Epidermal melanocyte (primary cell): ENCODE results near the gene SUV39H2.

DNA sequence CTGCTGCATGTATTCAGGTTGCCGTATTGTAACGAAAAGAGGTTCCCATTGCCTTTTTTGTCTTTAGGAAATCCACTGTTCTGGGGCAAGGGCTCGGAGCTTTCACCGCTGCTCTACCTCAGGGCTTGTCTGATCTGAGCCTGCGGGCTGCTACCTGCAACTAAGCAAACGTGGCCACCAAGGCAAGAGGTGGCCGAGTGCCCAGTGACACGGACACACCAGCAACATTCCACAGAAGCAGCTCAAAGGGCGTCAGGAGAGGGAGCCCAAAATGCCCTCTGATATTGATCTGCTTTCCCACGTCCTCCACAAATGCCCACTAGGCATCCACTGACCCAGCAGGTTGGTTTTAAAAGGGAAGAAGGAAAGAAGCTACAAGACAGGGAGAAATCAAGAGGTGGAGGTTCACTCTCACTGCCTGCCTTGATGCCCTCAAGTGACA is 92.9 kb downstream of the PRPF18 start:
- RRBS: no CpG with 5 or more reads among the region's 10 CpGs

DNA sequence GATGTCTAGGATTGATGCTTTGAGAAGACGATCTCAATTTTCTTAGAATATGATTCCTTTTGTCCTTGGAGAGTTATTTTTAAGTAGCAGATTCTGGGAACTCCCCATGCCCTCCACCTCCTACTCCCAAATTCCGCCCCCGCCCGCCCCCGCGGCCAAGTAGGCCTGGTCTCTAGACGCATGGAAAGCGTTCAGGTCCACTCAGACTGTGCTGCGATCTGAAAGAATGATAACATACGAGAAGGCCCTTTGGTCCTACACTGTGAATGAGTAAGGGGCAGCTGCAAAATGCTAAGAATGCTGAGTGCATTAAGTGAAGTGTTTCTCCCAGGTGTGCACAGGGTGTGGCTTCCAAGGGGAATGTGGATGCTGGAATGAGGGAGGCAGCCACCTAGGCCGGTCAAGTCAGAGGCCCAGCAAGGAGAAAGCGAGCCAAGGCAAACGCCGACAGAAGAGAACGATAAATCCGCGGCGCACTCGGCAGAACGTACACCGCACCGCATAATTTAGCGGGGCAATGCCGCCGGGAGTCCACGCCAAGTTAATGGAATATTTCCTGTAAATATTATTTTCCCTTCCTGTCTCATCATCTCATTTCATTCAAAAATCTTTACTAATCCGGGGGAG is 142.3 kb downstream of the PRPF18 start:
- RRBS: no CpG with 5 or more reads among the region's 27 CpGs

DNA sequence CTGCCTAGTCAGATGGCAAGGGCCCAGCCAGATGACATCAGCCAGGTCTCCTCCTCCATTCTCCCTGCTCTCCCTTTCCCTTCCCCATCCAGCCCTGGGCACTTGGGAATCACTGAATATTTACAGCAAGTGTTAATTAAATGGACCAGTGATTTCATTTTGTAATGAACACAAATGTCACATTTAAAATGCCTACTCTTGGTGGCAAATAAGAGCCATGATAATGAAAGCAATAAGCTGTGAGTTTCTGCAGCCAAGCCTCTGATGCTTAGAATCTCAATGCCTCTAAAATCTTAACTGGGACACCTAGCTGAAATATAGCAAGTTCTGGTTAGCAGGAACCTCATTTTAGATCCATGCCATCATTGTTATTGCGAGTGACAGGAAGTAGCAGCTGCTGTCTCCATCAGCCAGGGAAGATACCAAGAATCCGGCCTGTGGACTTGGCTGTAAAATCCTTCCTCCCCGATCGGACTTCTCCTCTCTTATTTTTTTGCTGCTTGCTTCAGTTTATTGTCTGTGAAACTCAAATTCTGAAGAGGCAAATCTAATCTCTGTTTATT is 202.2 kb downstream of the PRPF18 start:
- RRBS: no CpG with 5 or more reads among the region's 4 CpGs

GRCh38 chr10:13956715-13957448 is 370.1 kb downstream of the PRPF18 start:
- RRBS: no CpG with 5 or more reads among the region's 13 CpGs

DNA sequence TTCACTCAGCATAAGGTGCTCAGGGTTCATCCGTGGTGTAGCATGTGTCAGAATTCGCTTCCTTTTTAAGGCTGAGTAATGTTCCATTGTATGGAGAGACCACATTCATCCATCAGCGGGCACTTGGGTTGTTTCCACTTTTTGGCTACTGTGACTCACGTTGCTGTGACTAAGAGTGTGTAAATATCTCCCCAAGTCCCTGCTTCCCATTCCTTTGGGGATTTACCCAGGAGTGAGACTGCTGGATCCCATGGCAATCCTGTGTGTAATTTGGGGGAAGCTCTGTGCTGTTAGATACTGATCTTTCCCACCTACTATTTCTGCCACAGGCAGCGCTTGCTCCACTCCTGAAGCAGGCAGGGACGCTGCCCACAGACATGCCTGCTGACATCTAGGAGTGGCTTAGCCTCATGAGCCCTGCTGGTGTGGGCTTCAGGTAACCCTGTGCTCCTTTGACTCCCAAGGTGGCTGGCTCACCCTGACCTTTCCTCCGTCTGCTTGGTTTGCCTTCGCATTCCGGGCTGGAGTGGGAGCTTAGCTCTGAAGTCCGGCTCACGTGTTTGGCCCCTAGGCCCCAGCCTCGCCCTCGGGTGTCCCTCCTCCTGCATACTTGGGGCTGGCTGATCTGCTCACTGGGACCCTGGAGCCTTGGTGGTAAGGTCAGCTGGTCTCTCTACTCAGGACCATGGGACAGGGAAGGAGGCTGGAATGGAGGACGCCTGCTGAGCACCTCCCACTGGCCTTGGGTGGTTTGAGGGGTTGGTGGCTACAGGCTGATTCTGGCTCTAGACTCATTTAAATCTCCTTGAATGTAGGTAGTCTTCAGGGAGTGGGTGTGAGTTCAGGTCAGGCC is 345.8 kb downstream of the FRMD4A start:
- RRBS: no CpG with 5 or more reads among the region's 14 CpGs

GRCh38 chr10:14518749-14519510 is 188.2 kb upstream of the FRMD4A start:
- RRBS: no CpG with 5 or more reads among the region's 12 CpGs

GRCh38 chr10:14540544-14541137 is 209.9 kb upstream of the FRMD4A start:
- RRBS: no CpG with 5 or more reads among the region's 10 CpGs

DNA sequence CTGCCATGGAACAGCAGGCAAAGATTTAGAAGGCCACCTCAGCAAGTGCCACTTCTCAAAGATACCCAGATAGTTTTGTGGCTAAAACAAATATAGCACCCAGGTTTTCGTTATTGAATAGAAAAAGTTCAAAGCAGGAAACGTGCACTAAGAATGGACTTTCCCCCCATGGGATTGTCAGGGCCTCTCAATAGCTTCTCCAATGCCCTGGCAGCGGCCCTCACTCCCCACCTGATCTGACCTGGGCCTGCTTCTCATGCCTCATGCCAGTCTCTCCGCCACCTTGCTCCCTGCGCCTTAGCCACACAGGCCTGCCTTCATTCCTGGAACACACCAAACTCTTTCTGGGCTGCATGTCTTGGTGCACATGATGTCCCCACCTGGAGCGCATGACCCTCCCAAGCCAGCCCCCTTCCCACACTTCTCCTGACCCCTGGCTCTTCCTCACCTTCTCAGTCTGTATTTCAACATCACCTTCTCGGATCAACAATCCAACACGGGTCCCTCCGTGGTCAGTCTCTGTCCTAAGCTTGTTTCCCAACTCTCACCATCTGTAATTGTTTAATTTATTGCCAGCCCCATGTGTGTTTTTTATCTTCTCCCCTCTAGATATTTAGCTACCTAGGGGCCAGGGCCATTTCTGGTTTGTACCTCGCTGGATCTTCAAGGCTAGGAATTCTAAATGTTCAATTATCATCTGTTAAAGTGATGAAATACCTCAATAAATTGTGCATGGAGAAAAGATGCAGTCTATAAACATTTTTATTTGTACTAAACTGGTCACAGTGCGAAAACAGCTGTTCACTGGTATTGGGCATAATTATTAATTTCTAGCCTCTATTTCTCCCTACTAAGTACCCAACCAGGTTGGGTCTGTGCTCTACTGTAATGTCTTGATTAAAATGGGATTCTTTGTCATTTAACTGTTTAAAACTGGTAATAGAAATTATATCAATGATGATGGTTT is 217.8 kb downstream of the FAM107B start:
- RRBS: no CpG with 5 or more reads among the region's 11 CpGs

- RRBS: no CpG with 5 or more reads among the region's 8 CpGs
Observed at GRCh38 chr10:14592545-14593136, 182.1 kb downstream of the FAM107B start.

GRCh38 chr10:14594535-14595446 is 179.9 kb downstream of the FAM107B start:
- RRBS: no CpG with 5 or more reads among the region's 9 CpGs

- RRBS: no CpG with 5 or more reads among the region's 16 CpGs
Observed at GRCh38 chr10:14601771-14602878, 172.6 kb downstream of the FAM107B start.

DNA sequence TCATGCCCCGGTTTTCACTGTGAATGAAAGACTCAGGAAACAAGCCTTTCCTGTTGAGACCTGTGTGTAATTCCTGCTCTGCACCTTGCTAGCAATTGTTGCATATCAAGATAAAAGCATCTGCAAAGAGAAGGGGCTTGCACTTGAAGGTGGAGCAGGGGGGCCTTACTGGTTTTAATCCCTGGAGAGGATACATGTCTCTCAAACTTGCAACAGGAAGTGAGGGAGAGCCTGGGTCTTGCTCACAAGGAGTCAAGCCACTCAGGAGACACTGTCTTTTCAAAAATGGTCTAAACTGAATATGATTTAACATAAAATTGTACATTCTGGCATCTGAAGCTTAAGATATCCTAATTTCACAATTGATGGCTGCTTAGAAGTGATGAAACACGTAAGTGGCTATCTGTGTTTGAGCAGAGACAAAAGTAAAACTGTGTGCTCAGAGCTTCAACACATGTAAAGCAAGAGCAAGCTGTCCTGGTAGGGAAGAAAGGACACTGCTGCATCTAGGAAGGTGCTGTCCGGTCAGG is 157.4 kb downstream of the FAM107B start:
- RRBS: no CpG with 5 or more reads among the region's 3 CpGs

- RRBS: no CpG with 5 or more reads among the region's 7 CpGs
Observed at GRCh38 chr10:14653365-14654184, 121.1 kb downstream of the FAM107B start.

DNA sequence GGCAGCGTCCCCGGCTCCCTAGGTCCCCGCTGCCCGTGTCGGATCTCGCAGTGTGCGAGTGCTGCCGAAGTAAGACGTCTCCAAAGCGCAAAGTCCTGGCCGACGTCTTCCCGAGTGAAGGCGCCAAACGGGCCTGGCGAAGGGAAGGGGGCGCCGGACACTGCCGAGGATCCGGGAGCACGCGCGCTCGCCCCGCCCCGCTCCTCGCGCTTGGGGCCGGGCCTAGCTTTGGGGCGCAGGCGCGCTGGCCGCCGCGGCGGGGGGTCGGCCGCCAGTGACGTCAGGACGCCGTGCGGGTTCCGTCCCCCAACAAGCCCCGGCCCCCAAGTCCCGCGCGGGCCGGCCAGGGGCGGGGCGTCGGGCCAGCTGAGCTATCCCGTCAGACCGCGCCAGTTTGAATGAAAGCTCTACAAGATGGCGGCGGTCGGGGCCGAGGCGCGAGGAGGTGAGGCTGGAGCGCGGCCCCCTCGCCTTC is at the start of gene SUV39H2:
Gene SUV39H2 (plus strand): TSS at position 392 of the 475 bp plus-strand sequence.
- RRBS: 2% methylated on average over 21 of the region's 63 CpGs

DNA sequence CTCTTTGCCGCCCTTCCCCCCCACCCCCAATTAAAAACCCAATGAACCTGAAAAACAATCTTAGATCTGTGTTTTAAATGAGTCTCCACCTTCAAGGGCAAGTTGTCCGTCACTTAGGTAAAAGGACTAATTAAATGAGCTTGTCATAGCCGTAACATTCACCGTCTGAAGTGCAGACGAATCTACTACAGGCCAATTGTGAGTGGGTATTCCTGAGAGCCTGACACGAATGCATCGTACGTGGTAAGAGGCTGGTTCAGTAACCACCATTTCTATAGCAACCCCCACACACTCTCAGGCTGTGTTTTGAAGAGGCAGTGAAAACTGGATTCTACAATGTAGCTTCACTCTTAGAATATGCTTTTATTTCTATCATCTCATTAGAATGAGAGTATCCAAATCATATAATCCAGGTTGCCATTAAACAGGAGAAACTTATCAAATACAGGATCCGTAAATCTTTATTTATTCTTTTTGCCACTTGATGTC is 70.1 kb upstream of the NMT2 start:
- RRBS: no CpG with 5 or more reads among the region's 9 CpGs

- RRBS: no CpG with 5 or more reads among the region's 6 CpGs
Observed at GRCh38 chr10:15245854-15246471, 77.5 kb upstream of the NMT2 start.

GRCh38 chr10:15259036-15259882 is 90.8 kb upstream of the NMT2 start:
- RRBS: no CpG with 5 or more reads among the region's 2 CpGs

DNA sequence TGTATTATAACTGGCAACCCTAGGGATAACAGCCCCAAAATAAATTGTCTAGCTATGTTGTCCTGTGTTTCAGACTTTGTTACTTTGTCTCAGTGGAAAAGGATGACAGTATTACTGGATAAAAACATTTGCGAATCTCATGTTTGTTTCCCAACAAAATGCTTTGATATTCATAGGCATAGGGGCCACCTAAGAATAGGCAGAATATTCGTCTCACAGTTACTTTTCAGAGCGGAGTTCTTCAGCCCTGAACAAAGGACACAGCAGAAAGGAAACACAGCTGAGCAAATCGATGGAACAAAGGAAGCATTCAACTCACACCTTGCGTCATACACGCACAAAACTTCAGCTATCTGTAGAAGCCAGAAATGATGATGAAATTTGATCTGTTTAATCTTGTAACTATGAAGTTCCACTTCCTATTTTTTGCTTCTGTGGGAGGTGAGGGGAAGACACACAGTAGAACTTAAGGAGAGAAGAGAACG is 26.4 kb downstream of the FAM171A1 start:
- RRBS: no CpG with 5 or more reads among the region's 7 CpGs

DNA sequence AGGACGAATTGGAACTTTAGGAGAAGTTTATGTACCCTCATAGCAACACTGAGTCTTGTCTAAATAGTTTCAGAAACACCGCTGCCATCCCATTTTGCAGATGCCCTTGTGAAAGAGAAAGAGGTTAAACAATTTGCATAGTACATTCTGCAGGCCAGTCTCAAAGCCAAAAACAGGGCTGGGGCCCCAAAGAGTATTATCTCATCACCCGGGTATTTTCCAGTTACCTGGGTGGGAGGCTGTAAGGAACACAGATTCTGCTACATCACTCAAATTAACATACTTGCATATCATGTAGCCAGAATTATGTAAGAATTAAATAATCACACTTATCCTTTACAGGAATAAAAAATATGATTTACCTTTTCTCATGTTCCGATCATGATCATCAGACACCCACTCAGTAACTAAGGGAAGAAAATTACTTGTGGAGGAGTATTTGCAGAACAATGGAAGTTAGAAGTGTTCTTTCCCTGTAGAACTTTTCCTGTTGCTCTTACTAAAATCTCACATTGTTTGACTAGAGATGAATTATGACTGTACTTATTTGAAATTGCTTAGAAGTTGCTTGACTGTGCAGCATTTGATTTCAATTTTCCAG is 3.2 kb upstream of the FAM171A1 start:
- RRBS: no CpG with 5 or more reads among the region's 4 CpGs

GRCh38 chr10:15468829-15469132 is 97.7 kb upstream of the FAM171A1 start:
- RRBS: no CpG with 5 or more reads among the region's 3 CpGs